Fibroblast of the aortic adventitia (primary cell): ENCODE data around the genes VSIG1, GUCY2F, CAPN6 and DCX.

GRCh38 chrX:107736611-107737487 lies 38.7 kb downstream of the TSC22D3 start:
- CAGE, long polyA plus RNA: no peak

GRCh38 chrX:108044692-108045410 lies at the start of gene VSIG1:
VSIG1 (plus strand) TSS chrX:108045065.
- CAGE, long polyA plus RNA: no peak

- CAGE, long polyA plus RNA: no peak
Observed at GRCh38 chrX:108738377-108738576, 1.9 kb upstream of the IRS4 start.

DNA sequence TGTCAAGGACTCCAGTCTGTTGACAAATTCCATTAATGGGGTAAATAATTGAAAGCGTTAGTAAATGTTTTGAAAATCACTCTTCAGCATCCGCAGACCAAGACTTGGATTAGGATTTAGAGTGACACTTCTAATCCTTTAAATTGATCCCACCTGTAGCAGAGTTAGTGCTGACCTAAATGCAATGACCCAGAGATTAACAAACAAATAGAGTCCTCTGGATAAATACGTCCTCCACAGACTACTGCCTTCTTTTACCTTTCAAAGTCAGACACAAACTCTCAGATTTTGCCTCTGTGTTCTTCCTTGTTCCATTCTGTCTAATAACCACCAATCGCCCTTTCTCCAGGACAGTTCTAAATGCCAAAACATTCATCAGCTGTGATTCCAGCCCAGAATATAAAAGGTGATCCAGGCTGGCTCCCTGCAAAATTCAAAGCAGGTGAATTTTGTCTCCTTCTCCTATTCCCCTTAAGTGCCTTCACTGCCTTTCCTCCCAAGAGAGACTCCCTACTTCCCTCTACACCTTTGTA lies at the start of gene GUCY2F:
GUCY2F (minus strand) TSS at position 111 of the 533 bp plus-strand sequence.
- CAGE, long polyA plus RNA: no peak

- CAGE, long polyA plus RNA: no peak
Observed at GRCh38 chrX:109774574-109775137, 41.6 kb upstream of the ACSL4 start.

DNA sequence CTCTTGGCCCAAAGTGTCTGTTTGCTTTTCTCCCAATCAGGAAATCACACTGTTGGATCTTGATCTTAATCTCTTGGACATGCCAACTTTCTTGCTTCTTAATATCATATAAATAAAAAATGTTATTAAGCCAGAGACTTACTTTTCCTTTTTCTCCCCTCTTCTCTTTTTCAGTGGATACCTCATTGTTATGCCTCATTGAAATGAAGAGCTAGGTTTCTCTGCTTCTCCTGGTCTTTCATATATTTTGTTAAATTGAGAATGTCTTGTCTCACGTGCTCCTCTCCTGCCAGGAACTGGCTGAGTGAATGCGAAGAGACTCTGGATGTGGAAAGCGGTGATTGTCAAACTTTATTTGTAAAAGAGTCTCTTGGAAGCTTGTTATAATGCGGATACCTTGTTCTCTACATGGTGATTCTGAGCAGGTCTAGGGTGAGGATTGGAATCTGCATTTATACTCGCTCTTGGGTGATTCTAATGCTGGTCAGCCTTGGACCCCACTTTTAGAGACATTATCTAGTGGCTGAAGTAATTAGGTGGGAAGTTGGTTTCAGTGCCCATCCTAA lies 7.3 kb downstream of the TMEM164 start:
- CAGE, long polyA plus RNA: no peak

DNA sequence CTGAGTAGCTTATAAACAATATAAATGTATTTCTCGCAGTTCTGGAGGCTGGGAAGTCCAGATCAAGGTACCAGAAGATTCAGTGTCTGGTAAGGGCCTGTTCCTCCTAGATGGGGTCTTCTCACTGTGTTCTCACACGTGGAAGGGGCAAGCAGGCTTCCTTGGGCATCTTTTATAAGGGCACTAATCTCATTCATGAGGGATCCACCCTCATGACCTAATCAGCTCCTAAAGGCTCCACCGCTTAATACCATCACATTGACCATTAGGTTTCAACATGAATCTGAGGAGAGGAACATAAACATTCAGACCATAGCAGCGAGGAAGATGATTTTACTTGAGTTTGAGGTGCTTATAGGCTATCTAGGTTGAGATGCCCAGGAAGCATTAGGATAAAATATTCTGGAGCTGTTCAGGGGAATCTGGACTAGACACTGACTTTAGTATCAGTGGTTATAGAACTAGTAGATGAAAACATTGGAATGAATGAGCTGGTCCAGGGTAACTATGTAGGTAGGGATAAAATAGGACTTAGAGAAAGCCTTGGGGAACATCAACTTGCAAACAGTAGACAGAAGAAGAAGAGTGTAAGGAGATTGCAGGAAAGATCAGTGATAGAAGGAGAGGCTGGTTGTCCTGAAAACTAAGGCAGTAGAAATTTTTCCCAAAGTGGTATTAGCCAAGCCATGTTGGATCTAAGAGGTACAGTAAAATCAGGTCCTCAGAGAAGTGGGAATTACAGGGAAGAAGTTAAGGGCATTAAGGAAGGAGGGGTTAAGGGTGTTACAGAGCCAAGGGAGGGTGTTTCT lies 153.9 kb downstream of the TMEM164 start:
- CAGE, long polyA plus RNA: no peak

- CAGE, long polyA plus RNA: no peak
Observed at GRCh38 chrX:110196144-110196932, 121.5 kb downstream of the AMMECR1 start.

- CAGE, long polyA plus RNA: no peak
Observed at GRCh38 chrX:110944184-110945269, 148.9 kb upstream of the CHRDL1 start.

- CAGE, long polyA plus RNA: no peak
Observed at GRCh38 chrX:111270153-111270836, at the start of gene CAPN6. CAPN6 (minus strand) TSS chrX:111270483.

GRCh38 chrX:111411944-111412356 lies at the start of gene DCX:
DCX (minus strand) TSS chrX:111412192.
- CAGE, long polyA plus RNA: no peak

DNA sequence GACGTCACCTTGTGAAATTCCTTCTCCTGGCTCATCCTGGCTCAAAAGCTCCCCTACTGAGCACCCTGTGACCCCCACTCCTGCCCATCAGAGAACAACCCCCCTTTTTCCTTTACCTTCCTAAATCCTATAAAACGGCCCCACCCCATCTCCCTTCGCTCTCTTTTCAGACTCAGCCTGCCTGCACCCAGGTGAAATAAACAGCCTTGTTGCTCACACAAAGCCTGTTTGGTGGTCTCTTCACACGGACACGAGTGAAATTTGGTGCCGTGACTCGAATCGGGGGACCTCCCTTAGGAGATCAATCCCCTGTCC lies 543.7 kb upstream of the HTR2C start:
- CAGE, long polyA plus RNA: no peak

- CAGE, long polyA plus RNA: no peak
Observed at GRCh38 chrX:114058948-114059591, 524.8 kb upstream of the HTR2C start.

- CAGE, long polyA plus RNA: no peak
Observed at GRCh38 chrX:115229587-115230136, 4.2 kb downstream of the LRCH2 start.

GRCh38 chrX:115499136-115499560 lies 61.8 kb upstream of the PLS3 start:
- CAGE, long polyA plus RNA: no peak

DNA sequence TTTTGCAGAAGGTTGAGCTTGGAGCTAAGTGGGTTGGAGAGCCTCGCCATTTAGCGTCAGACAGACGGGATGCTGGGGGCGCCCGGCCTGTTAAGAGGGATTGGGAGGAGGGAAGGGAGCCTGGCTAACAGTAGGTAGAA lies 1.3 kb downstream of the PLS3 start:
- CAGE, long polyA plus RNA: no peak

DNA sequence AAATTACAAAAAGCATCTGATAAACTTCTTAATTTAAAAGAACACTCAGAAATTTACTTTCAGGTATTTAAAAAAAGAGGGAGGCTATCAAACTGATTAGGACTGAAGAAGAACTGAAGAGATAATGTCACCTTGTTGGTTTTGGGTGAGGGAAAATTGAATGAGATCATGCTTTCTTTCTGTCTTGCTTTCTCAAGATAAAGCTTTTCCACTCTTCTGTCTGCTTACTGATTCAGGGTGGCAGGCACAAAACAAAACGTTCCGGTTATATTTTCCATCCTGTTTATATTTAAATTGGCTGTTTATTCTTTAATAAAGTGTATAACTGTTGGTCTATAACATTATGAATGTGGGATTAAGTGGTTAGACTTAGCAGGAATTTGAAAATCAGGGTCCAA lies 20.5 kb downstream of the PLS3 start:
- CAGE, long polyA plus RNA: no peak

GRCh38 chrX:115723421-115723778 lies 162.4 kb downstream of the PLS3 start:
- CAGE, long polyA plus RNA: no peak

DNA sequence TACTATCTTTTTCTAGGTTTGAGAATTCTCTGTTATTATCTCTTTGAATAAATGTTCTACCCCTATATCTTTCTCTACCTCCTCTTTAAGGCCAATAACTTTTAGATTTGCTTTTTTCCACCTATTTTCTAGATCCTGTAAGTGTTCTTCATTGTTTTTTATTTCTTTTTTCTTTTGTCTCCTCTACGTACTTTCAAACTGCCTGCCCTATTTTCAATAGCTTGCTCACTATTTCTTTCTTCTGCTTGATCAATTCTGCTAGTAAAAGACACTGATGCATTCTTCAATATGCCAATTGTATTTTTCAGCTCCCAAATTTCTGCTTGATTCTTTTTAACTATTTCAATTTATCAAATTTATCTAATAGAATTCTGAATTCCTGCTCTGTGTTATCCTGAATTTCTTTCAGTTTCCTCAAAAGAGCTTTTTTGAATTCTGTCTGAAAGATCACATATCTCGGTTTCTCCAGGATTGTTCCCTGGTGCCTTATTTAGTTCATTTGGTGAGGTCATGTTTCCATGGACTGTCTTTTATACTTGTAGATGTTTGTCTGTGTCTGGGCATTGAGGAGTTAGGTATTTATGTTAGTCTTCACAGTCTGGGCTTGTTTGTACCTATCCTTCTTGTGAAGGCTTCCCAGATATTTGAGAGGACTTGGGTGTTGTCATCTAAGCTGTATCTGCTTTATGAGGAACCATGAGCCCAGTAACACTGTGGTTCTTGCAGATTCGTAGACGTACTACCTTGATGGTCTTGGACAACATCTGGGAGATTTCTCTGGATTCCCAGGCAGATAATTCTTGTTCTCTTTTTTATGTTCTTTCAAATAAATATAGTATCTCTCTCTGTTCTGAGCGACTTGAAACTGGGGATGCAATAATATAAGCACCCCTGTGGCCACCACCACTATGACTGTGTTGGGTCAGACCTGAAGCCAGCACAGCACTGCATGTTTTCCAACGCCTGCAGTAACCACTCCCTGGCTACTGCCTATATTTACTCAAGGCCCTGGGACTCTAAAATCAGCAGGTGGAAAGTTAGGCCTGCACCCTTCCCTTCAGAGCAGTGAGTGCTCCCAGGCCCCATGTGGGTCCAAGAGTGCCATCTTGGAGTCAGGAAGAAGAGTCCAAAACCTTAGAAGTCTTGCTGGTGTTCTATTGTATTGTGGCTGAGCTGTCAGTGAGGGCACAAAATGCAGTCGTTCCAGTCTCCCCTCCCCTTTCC lies 236.2 kb upstream of the AGTR2 start:
- CAGE, long polyA plus RNA: no peak

- CAGE, long polyA plus RNA: no peak
Observed at GRCh38 chrX:118432225-118433050, 63.2 kb upstream of the DOCK11 start.